M059J (cell line): ENCODE results near the genes NPC1L1 and NACAD.

- RAMPAGE, long total RNA = no peak
These were observed 1.4 kb downstream of the CAMK2B start for GRCh38 chr7:44323850-44324590.

DNA sequence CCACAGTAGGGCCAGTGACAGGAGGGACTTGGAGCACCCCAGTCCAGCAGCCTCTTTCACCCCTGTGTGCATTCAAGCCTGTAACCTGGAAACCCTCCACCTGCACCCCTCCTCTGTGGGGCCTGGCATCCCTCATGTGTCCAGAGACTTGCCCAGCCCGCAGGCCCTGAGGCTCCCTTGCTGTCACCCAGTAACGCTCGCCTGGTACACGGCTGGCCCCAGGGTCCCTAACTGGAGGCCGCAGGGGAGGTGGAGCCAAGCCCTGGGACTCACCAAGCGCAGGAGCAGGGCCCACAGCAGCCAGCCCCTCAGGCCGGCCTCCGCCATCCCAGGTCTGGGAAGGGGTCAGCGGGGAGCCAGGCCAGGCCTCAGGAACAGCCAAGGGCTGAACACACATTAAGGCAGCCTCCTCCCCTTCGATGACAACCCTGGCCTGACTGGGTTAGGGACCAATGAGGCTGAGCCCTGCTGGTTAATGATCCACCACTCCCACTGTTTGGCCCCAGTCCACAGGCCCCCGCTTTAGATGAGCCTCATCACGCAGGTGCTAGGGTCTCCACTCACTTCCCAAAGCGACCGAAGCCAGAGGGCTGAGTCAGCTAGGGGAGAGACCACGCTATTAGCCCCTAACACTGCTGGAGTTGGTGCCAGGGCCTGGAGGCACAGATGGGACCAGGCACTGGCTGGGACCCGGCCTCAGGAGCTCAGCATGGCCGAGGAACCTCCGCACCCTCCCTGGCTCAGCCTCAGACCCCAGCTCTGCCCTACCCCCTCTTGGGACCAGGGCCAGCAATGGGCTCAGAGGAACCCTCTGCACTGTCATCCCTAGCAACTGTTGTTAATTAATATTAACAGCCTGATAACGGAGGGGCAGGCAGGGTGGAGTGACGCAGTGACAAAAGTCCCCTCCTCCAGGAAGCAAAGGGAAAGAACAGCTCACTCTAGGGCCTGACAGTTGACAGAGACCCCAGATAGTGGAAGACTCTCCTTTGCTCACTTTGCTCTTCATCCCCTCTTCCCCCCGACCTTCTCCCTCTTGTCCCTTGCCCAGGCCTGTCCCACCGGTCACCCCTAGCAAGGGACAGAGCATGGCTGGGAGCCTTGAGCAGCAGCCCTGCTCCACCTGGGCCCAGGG, at the start of gene NPC1L1:
TSS of gene NPC1L1 (minus strand) at position 398 of the 1,135 bp plus-strand sequence.
- RAMPAGE, long total RNA = no peak

- RAMPAGE, long total RNA = no peak
These were observed 24.4 kb downstream of the OGDH start for GRCh38 chr7:44630595-44631367.

- RAMPAGE, long total RNA = no peak
These were observed 6.3 kb downstream of the PPIA start for GRCh38 chr7:44802656-44803292.

- RAMPAGE, long total RNA = no peak
These were observed 8.8 kb downstream of the PURB start for GRCh38 chr7:44876189-44877347.

- RAMPAGE, long total RNA = no peak
These were observed at the start of gene NACAD for GRCh38 chr7:45088457-45089919. Gene NACAD, minus strand, starts transcription at chr7:45088969.

DNA sequence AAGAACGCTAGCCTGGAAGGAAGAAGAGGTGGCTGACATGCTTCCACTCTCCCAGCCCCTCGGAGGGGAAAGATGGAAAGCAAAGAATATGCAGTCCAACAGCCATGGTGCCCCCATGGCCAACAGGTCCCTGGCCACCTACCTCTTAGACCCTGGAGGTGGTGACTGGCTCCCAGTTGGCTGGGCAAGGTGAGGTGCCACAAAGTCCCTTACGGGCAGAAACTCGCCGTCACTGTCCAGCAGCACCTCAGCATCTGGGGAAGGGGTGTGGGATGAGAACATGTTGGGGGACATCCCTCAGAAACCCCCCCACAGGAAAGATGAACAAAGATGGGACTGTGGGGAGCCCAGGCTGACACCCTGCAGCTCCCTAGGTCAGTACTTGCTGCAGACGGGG, 10.1 kb downstream of the TBRG4 start:
- RAMPAGE, long total RNA = no peak

DNA sequence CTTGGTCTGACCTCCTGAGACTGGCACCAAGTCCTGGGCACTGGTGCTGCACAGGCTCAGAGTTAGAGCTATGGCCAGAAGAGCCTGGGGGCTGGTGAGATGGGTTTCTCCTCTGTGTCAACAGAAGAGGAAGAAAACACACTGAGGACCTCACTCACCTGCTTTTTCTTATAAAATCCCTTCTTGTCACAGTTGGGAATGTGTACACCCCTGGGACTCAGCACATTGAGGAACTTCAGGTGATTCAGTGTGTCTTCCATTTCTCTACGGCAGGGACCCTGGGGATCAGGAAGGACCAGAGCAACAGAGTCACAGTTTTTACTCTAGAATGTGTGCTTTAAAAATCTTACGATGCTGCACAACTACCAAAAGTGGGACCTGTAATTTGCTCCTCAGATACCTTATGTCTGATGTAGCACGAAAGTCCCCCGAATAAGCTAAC, 4.7 kb downstream of the IGFBP3 start:
- RAMPAGE, long total RNA = no peak

DNA sequence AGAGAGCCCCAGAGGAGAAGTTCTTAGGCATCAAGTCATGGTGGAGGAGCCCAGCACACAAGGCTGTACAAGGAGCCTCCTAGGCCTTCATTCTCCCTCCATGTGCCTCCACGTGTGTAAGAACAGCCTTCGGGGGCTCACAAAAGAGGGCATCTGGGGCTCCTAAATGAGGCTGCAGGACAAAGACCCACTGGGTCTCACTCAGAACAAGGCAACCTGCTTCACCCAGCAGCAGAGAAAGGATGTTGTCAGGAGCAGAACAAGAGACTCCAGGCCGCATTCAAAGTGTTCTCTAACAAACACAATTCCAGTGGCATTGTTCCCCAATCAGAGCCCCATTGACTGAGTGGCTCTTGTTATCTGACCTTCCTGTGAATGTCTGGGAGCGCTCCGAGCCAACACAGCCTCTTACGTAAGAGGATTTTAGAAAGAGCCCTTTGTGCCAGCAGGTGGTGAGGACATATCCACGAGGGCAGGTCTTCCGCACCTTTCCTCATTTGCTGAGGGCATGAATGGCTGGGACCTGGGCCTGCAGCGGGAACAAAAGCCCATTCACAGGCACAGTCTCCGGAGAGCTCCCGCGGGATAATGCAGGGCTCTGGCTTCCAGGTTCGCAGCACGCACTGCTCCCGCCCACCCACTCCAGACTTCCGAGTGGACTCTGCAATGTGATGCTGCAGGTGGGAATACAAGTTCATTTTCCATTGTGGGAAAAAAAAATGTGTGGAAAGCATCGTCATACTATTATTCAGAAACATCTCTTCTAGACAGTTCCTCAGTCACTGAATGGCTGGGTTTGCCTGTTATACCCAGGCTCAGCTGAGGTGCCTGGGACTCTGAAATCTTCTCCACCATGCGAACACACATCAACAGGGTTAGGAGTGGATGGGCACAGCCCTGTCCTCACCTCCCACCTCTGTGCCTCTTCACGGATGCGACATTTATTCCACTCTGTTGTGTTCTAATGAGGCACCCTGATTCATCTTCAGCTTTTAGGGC, 294.9 kb upstream of the IGFBP3 start:
- RAMPAGE, long total RNA = no peak

- RAMPAGE, long total RNA = no peak
These were observed 636.3 kb upstream of the IGFBP3 start for GRCh38 chr7:46557167-46557932.

DNA sequence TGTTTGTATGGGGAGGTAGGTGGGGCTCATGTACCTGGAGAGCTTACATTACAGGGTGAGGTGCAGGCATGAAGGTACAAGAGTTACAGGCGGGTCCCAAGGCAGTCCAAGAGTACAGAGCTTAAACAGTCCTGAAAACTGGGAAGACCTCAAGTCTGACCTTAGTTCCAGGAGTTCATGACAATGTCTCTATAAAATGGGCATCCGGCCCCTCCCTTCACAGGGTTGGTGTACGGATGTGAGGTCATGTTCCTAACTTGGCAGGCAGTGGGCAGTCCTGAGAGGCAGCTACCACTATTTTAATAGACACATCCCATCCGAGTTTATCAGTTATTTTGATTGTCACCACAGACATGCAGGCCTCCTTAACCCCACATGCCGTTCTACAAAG, 647.4 kb upstream of the IGFBP3 start:
- RAMPAGE, long total RNA = no peak

DNA sequence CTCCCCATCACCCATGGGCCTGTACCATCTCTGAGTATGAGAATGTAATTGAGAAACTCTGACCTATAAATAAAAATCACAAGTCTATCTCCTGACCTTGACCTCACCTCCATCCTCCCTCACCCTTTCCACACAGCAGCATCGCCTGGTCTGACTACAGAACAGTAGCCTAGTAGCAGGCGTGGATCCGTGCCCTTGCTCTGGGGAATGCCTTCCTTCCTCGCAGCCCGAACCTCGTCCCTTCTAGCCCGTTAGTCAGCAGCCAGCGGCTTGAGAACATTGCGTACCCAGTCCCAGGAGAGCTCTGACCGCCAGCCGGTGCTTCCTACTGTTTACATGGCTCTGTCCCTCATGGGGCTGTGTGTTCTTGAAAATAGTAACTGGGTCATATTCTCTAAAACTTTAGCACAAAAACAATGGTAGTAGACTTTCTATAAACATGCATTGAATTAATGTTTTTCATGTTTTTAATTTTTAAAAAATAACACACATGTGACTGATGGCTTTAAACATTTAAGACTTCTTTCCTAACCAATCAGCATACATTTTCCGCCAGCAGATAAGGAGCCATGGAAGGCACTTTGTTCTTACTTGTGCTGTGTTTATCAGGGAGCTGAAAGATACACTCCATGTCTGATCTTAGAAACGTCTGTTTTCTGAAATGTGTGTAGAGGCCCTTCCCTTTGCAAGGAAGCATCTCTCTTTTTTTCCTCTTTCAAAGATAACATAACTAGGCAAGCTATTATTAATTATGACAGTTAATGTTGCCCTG, 682.8 kb upstream of the IGFBP3 start:
- RAMPAGE, long total RNA = no peak

DNA sequence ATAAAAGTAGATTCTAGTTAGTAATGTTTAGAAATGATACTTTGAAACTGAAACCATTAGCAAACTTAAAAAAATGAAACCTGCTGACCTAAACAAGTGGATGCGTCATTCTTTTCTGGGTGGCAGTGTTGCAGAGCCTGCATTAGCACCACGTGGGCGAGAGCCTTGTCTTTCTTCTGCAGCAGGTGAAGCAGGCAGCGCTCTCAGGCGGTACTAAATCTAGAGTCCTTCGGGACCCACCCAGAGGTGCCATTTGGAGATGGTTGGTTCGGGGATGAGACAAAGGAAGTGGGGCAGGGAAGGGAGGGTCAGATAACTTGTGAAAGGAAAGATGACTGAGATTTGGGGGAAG, 759.1 kb upstream of the IGFBP3 start:
- RAMPAGE, long total RNA = no peak

- RAMPAGE, long total RNA = no peak
These were observed 388.9 kb downstream of the TNS3 start for GRCh38 chr7:47192945-47193427.

GRCh38 chr7:47352520-47353085, 229.3 kb downstream of the TNS3 start:
- RAMPAGE, long total RNA = no peak

- RAMPAGE, long total RNA = no peak
These were observed 189.8 kb downstream of the TNS3 start for GRCh38 chr7:47391993-47392539.

DNA sequence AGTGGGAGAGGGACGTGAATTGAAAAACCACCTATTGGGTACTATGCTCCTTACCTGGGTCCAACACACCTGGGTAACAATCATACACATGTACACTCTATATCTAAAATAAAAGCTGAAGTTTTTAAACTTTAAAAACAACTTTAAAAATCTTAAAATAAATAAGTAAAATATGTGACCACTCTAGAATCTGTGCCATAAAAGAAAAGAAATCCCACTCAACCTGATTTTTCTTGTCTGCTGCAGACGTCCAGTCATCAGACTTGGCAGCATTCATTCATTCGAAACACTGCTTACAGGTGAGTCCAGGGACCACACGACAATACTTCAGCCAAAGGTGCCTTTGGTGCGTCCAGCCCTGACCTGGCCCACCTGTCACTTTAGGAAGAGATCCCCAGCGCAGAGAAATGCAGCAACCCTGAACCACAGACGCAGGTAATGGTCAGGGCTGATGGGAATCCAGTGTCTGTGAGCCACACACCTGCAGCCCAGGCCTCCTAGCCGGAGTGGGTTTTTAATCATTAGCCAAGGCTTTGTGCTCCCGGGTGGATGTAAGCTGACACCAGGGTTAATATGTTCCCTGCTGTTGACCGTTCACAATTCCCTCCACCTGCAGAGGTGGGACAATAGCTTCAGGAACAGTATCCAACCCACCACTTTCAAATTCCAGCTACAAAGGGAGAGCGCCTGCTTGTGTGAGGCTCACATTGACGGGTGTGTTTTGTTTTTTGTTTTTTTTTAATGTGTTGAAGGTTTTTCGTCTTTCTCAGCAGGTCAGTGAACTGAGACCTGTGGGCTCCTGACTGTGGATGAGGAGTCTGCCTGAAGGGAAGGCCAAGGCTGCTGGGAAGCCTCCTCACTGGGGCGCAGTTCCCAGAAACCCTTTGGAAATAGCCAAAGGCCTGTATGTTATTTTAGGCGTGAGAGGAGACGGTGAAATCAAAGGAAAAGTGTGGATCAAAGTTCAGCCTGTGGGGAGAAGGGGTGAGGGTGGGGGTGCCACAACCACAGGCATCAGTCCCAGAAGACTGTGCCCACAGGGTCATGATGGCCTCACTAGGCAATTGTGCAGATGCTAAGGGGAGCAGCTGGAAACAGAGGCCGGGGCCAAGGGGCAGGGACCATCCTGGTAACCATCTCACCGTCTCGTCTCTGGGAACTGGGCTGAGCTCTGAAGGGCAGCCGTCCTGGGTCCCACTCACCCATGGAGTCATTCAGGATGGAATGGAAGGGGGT, 111.3 kb downstream of the TNS3 start:
- RAMPAGE, long total RNA = no peak

GRCh38 chr7:47477308-47477888, 104.5 kb downstream of the TNS3 start:
- RAMPAGE, long total RNA = no peak

- RAMPAGE, long total RNA = no peak
These were observed 63.2 kb downstream of the TNS3 start for GRCh38 chr7:47518736-47519152.

GRCh38 chr7:47578427-47579104, 3.3 kb downstream of the TNS3 start:
- RAMPAGE, long total RNA = no peak